Placental pericyte (primary cell): ENCODE results near the gene CLRN1.

- CAGE, long polyA plus RNA, result no peak
Observed at GRCh38 chr3:150544725-150545182, 1.5 kb downstream of the SERP1 start.

DNA sequence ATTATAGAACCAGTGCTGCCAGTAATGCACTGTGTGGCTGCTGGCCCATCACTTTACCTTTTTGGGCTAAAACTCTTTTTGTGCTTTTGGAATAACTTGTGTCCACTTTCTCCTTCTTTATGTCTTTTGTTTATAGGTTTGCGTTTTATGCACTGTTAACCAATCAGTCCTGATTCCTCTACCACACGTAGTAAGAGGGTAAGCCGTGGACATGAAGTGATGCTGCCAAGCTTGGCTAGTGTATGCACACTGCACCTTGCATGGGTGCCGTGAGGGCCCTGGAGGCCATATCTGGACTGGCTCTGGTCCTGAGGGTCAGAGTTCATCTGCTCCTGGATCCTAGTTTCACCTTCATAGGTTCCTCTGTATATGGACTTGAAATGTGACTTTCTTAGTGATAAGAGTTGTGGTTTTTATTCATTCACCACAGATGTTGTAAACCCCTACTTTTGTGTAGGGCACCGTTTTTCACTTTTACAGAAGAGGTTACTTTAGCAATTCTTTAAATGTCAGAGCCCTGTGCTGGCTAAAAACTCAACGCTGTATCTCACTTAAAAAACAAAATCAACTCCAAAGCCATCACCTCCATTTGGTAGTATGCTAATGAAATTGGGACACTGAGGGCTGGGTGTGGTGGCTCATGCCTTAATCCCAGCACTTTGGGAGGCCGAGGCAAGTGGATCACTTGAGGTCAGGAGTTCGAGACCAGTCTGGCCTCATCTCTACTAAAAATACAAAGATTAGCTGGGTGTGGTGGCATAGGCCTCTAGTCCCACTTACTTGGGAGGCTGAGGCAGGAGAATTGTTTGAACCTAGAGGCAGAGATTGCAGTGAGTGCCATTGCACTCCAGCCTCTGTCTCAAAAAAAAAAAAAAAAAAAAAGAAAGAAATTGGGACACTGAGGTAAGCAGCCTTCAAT is 22.9 kb downstream of the SIAH2 start:
- CAGE, long polyA plus RNA, result no peak

- CAGE, long polyA plus RNA, result no peak
Observed at GRCh38 chr3:150740703-150741358, 22.1 kb downstream of the SIAH2 start.

DNA sequence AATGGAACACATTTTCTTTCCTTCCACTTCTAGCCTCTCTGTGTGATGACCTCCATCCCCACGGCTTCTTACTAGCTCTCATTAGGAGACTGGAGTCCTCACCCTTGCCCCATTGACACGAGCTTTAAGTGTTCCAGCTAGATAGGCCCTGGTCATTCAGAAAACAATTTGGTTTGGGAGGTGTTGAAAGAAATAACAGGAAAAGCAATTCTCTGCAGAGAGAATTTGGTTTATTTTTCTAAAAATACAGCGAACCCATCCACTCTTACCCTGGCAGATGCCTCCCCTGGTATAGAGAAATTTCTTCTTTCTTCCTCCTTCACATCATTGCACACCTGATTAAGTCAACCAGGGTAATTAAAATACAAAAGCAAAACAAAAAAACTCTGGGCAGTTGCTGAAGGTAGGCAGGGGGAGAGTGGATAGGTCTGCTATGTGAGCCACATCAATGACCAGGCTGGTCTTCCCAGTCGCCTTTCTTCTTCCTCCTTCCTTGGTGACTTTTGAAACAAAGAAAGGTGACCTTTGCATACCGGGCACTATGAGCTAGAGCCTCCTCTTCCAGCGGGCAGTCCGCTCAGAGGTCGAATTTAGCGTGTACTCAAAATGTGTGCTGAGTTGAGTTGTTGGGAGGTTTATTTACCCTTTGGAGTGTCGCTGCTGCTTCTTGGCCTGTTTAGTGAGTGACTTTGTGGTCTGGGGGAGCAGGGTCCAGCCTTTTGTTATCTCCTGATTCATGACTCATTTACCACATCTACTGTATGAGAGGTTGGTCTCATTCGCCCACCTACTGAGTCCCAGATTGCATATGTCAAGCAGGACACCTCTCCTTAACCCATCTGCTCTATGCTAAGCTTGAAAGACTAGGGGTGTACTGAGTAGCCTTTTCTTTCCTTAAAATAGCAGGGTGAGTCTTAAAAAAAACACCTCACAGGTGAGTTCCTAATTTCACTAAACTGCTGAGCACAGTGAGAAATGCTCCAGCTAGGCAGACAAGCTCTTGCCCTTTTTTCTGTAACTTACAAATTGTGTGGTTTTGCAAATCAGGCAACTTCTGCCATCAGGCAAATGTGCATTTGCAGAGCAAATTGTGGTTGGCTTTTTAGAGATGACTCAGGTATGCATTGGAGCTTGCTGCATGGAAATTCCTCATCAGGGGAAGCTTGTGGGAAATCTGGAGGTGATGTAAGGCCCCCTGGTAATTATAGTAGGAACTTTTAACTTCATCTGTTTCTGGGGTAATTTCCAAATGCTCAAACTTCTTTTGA is 3.0 kb upstream of the SIAH2 start:
- CAGE, long polyA plus RNA, result no peak

DNA sequence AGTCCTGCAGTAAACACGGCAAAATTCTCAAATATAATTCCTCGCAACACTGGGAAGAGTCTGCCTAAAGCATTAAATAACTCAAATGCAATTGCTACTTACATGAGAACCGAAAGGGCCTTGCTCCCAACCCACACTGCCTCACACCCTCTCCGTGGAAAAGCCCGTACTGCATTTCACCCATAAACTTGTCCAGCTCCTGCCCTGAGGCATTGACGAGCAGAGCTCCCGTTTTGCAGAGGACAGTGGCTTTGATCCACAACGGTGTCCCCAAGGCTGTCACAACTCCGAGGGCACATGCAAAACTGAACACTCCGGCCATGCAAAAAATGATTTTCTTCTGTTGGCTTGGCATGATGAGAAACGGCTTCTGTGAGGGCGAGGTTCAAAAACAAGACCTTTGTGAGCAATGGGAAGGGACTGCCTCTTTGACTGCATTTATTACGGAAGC is at the start of gene CLRN1:
CLRN1 (minus strand) TSS at position 374 of the 451 bp plus-strand sequence.
- CAGE, long polyA plus RNA, result no peak

DNA sequence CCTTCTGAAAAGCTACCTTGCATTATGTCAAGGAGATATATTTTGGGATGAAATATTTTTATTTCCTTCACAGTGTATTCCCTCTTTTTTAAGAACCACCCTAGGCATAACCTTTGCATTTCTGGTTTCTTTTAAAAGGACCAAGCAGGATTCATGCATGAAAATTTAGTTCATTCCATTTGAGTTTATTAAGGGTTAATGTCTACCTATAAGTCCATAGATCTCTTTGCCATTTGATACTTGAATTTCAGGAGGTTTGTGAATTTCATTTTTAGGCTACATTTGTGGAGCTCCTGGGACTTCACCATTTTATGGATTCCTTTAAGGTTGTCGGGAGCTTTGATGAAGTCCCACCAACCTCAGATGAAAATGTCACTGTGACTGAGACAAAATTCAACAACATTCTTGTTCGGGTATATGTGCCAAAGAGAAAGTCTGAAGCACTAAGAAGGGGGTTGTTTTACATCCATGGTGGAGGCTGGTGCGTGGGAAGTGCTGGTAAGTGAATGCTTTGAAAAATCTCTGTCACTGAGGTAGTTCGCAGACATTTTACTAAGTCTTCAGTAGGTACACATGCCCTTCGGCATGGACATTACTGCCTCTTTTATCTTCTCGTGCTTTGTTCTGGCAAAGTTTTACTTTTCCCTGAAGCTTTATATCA is 3.3 kb downstream of the AADAC start:
- CAGE, long polyA plus RNA, result no peak

- CAGE, long polyA plus RNA, result no peak
Observed at GRCh38 chr3:152155694-152156005, 113.1 kb upstream of the MBNL1 start.

DNA sequence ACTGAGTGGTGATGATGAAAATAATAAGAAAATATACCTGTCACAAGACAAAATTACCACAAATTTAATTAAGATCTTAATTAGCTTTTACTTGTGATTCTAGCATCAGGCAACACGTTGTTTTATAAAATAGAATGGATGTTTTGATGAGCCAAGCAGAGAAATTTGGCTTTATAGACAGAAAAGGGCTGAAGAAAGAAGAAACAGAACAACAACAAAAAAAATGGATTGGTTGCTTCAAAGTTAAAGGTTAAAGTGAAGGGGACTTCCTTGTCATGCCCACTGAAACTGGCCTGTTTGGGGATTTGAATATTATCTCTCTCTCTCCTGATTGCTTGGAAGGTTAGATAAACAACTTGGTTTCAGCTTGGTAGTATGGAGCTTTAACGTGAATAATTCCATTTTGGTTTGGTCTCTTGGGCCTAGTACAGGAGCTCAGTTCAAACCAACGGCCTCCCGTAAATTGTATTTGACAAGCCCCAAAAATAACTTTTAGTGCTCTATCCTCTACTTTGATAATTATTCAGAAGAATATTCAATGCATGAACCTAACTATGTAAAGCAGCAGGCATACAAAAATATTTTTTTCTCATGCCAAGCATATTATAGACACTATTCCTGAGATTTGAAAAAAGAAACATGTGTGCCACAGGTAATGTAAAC is 70.8 kb upstream of the MBNL1 start:
- CAGE, long polyA plus RNA, result no peak

DNA sequence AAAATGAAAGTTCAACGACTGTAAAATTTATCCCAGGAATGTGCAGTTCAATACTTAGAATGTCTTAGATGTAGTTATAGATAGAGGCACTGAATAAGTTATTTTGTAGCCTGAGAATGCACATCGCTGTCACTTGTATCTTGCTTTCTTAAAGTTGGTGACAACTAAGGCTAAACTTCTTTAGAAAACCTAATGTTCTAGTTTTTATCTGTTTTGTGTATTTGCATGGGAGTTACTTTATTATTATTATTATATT is 1.8 kb downstream of the MBNL1 start:
- CAGE, long polyA plus RNA, result no peak

DNA sequence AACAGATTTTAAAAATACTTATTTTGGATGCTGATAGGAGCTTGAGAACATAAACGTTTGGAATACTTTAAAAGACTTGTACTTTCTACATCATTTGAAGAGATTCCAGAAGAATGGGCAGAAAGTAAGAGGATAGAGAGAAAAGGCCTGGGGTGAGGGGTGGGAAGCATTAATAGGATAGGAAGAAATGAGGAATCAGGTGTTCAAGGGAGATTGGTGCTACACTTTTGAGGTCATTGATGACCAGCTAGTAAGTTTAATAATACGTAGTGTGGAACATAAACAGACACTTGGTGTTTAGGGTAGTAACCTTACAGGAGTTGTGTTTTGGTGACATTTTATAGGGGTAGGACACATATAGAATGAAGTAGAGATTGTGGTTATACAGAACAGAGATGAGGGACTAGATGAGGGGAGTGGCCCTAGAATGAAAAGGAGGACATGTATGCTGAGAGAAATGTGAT is 7.8 kb downstream of the MBNL1 start:
- CAGE, long polyA plus RNA, result no peak

DNA sequence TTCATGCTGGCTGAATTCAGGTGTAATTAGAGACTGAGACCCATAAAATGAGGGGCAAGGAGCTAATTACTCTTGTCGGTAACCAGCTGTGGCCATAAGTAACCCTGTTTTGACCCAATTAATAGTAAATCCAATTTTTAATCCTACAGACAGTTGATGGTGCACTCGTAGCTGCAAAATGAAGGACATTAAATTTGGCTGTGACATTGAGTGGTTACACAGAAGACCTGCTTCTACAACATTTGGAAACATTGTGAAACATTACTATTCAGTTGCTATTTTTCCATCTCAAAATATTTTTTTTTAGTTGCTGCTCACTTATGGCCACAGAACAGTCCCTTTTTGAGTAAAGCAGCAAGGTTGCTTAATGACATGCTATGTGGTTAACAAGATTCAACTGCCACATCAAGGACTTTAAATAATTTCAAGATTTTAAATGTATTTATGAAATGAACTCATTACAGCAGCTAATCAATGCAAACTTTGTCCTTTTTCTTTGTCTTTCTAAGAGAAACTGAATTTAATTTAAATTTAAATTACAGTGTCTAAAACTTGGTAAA is 33.1 kb downstream of the MBNL1 start:
- CAGE, long polyA plus RNA, result no peak

- CAGE, long polyA plus RNA, result no peak
Observed at GRCh38 chr3:152302370-152303060, 33.8 kb downstream of the MBNL1 start.

GRCh38 chr3:152328354-152329672 is 60.1 kb downstream of the MBNL1 start:
- CAGE, long polyA plus RNA, result no peak

DNA sequence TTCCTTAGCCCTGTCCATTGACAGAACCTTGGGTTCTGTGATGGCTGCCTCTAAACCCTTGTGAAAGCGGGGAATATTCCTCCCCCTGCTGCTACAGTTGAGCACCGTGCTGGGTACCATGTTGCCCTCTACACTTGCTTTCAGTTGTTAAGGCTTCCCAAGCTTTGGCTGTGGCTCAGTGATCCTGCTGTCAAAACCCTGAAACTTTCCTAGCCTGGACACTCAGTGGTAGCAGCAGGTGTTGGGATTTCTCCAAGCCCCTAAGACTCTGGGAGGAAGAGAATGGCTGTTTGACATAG is 69.5 kb downstream of the MBNL1 start:
- CAGE, long polyA plus RNA, result no peak

DNA sequence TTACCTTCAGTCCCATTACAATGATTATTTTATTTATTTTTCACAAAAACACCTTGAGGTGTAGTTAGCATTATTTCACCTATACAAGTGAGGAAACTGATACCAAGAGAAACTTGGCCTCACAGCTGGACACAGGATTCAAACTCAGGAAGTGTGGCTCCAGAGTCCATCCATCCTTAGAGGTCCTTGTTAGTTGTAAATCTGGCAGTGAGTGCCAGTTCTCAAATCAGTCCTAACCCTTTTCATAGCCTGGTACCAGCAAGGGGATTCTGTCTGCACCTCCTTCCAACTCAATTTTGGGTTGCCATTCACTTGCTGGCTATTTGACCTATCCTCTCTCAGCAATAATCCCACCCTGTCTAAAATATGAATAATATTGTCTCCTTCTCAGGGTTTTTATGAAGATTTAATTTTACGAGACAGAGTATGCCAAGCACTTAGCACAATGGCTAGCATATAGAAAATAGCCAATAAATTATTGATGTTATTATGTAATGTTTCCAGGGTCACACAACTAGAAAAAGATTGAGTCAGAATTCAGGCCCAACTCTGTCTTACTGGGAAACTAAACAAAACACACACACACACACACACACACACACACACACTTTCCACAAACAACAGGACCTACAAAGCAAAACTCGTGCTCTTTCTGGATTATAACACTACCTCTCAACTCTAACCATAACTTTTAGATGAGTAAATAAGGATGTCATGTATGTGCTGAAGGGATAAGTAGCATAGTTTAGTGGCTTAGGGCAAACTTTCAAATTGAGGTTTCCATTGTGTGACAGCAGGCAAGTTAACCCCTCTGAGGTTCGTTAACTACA is 73.5 kb downstream of the MBNL1 start:
- CAGE, long polyA plus RNA, result no peak

- CAGE, long polyA plus RNA, result no peak
Observed at GRCh38 chr3:152360796-152361339, 92.1 kb downstream of the MBNL1 start.

DNA sequence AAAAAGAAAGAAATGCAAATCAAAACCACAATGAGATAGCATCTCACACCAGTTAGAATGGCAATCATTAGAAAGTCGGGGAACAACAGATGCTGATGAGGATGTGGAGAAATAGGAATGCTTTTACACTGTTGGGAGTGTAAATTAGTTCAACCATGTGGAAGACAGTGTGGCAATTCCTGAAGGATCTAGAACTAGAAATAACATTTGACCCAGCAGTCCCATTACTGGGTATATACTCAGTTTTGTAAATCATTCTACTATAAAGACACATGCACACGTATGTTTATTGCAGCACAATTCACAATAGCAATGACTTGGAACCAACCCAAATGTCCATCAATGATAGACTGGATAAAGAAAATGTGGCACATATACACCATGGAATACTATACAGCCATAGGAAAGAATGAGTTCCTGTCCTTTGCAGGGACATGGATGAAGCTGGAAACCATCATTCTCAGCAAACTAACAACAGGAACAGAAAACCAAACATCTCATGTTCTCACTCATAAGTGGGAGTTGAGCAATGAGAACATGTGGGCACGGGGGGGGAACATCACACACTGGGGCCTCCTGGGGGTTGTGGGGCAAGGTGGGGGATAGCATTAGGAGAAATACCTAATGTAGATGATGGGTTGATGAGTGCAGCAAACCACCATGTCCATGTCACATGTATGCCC is 157.0 kb downstream of the MBNL1 start:
- CAGE, long polyA plus RNA, result no peak

DNA sequence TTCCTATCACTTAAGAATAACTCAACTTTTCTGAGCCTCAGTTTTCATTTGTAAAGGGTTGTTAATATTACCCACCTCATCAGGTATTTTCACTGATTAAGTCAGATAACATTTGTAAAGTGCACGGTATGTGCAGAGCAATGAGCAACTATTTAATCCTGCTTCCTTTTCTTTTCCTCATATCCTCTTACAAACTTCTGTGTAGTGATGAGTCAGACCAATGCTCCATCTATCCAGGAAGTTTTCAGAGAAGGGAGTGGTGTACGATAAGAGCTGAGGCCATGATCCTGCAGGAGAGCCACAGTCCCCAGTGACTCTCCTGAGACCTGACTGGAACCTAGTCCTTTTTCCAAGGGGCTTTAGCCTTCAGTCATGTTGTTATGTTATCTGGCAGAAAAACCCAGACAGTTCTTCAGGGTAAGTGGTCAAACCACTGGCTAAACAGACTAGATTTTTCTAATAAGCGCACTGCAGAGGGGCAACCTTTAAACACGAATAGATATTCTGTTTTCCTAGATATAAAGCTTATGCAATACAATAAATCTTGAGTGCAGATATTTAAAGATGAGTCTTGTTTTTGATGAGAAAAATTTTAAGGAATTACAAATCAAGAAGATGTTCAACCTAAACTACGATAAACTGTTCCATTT is 110.5 kb upstream of the RAP2B start:
- CAGE, long polyA plus RNA, result no peak

DNA sequence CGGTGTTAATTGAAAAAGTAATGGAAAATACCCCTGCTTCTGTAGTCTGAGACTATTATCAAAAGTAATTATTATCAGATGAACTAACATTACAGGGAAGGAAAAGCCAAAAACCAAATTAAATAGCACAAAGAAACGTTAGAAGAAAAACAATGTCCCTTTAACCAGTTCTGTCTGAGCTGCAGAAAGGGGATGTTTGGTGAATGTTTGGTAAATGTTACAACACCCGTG is 85.5 kb downstream of the RAP2B start:
- CAGE, long polyA plus RNA, result no peak

DNA sequence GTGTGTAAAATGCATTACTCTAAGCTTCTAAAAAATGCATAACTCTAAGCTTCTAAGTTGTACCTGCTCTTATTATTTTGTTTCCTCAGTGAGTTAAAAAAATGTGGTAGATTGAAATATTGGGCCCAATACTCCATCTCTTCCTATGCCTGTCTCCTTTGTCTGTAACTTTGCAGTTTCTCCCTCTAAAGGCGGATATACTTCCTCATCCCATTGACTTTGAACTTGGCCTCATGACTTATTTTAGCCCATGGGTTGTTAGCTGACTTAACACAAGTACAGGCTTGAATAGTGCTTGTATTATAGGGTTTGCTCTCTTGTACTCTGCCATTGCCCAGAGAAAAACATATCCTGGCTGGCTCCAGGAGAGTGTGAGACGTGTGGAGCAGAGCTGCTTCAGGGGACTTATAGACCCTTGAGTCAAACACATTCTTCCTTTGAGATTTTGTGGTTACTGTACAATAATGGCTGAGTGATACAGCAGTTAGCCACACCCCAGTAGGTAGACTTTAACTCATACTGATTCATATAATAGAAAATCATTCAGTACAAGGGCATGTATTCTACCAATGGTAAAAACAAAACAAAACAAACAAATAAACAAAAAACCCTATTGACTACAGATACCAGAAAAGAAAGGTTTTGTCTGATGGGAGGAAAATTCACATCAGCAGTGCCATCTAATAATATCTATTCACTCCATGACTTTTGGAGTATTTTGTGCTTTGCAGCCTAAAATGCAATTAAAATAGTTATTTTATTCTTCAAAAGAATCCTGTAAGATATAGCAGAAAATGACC is 124.0 kb downstream of the RAP2B start:
- CAGE, long polyA plus RNA, result no peak